WTC11 (cell line): ENCODE measurements around the genes STMND1, NUP153, KDM1B and RNF144B.

GRCh38 chr6:16787221-16787793 is 26.0 kb upstream of the ATXN1 start:
- PRO-cap = no peak

- PRO-cap = no peak
Measured at GRCh38 chr6:17101188-17102570, at the start of gene STMND1. STMND1 (plus strand) TSS chr6:17102050.

GRCh38 chr6:17280107-17281197 is 709 bp upstream of the RBM24 start:
- PRO-cap = bidirectional peak, plus-strand start at chr6:17281014, minus-strand start at chr6:17280813

- PRO-cap = no peak
Measured at GRCh38 chr6:17484200-17484516, 90.8 kb downstream of the CAP2 start.

DNA sequence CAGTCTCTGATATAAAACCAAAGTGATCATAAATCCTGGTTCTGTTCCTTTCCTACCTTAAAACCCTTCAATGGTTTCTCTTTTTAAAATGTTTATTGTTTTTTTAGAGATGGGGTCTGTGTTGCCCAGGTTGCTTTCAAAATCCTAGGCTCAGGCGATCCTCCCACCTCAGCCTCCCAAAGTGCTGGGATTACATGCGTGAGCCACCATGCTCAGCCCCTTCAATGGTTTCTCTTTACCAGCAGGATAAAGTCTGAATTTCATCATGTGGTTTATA is 3.8 kb downstream of the FAM8A1 start:
- PRO-cap = no peak

DNA sequence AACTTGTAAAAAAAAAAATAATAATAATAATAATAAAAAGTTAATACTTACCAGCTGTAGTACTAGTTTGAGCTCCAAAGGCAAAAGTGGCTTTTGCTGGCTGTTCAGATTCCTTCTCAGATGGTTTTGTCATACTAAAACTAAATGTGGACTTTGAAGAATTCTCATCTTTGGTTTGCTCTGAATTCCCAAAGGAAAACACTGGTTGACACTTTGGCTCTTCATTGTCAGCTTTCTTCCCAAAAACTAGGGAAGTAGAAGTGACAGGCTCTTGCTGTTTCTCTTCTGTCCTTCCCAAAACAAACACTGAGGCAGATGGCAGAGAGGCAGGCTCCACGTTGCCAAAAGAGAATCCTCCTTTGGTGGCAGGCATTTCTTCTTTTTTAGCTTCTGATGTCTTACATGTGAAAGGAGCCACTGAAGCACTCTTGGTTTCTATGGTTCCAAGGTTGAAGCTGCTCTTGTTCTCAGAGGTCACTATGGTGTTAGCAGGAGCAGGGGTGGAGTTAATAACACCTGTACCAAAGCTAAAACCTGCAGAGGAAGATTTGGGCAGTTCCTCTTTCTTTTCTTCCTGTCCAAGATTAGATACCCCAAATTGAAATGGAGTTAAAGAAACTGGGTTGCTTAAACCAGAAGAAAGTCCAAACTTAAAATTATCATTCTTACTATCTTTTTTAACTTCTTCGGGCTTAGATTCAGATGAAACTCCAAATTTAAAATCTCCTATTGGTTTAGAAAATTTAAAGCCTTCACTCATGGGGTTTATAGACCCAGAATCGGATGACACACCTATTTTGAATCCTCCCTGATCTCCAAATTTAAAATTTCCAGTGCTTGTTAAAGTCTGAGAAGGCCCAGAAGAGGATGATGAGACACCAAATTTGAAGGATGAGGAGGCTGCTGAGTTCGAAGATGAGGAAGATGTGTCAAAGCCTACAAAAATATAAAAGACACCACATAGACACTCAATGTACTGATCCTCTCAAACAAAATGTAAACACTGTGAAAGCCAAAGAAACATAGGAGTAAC is 28.8 kb downstream of the FAM8A1 start:
- PRO-cap = no peak

- PRO-cap = bidirectional peak, plus-strand start at chr6:17707076, minus-strand start at chr6:17706886
Measured at GRCh38 chr6:17706714-17706990, at the start of gene NUP153. NUP153 (minus strand) TSS chr6:17706925.

- PRO-cap = no peak
Measured at GRCh38 chr6:17836741-17837303, 130.1 kb upstream of the NUP153 start.

GRCh38 chr6:17851823-17852185 is 135.6 kb downstream of the KIF13A start:
- PRO-cap = no peak

DNA sequence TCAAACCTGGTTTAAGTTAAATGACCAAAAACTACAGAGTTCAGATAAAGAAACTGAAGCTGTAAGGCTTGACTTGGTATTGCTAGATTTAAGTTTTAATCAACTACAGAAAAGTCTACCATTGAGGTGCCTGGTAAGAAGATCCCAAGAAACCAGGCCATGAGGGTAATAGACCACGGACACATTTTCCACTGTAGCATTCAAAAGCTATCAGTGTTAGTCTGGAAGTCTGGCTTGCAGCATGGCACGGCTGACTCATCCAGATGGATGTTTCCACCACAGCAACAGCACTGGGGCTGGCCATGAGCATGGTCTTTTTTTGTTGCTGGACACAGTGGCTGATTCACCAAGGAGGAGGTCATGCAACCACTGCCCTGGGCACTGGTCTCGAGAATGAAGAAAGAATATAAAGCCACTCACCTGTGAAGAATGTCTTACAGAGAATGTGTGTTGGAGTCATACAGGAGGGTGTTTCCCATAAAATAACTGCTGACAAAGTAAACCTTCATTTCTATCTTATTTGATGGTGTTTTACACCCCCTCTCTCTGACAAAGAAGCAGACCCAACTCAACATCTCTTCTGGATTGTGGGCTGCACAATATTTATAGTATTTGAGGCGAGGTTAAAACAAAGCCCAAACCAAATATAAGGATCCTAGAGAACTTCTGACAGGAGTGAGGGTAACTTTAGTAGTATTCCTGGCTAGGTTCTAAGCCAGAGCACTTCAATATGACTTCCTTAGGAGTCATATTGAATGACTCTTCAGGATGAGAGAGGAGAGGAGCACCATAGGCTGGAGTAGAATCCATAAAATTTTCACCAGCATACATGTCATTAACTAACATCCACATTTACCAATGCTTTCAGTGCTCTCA is 121.6 kb downstream of the KIF13A start:
- PRO-cap = no peak

- PRO-cap = no peak
Measured at GRCh38 chr6:17907449-17908245, 79.8 kb downstream of the KIF13A start.

DNA sequence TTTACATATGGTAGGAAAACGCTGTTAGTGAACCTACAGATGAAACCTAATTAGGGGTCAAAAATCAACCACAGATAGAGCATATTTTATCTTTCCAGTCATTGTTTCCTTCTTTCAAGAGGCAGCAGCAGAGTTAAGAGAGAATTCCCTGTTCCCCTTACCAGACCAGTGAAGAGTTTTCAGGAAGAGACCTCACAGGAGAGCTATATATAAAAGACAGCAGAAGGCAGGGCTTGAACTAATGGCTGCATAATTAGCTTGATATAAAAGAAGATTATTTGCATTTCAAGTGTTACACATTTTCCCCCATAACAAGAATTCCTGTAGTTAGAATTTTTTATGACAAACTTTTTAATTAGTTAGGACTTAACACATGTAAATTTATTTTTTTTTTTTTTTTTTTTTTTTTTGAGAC is 47.0 kb downstream of the KIF13A start:
- PRO-cap = no peak

- PRO-cap = no peak
Measured at GRCh38 chr6:18051624-18052201, 64.3 kb upstream of the KIF13A start.

DNA sequence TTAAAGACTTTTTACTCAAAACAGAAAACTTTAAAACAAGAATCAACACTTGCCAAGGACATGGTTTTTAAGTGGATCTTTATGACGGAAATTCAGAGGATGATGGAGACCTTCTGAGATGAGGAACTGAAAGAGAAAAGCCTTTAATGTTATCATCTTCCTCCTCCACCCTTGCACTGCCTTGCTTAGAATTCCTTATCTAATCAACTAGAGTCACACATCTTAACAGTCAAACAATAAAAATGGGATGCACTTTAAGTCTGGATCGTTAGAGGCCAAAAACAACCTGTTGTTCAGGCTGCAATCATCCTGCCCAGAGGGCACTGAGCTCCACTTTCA is 66.0 kb upstream of the KIF13A start:
- PRO-cap = no peak

DNA sequence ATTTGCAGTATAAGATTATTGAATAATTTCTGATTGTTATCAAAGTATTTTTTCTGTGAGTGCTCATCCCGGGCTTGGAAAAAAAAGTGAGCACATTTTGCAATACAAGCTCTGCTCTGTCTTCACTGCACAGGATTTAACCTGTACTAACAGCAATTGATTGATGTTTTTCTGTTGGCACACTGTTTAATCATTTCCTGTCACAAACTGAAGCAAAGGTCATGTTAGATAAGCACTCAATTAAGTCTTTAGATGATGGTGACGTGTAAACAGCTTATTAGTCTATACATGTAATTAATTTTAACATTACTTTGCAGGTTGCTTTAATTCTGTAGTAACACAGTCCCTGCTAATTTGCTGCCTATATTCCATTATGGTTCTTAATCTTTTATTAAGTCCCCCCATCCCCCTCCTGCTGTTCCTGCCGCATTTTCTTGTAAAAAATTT is 65.6 kb downstream of the NHLRC1 start:
- PRO-cap = no peak

DNA sequence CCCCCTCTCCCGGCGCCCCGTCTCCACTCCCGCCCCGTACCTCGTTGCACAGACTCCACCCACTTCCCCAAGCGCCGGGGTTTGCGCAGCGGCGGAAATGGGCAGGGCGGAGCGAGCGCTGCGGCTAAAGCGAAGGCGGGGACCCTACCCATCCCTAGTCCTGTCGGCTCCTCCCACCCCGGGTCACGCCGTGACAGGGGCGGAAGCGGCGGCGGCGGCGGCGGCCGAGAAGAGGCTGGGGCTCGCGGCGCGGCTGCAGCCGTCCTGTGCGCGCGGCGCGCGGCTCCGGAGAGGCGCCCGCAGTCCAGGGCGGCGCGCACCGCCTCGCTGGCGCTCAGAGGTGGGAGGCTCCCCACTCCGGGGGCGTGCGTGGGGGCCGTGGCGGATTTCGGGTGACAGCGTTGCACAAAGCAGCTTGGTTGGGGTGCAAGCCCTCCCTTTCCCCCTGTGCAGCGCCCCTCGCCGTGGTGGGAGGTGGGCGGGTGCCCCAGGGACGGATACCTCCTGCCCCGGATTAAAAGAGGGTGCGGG is at the start of gene KDM1B:
Gene KDM1B (plus strand): TSS at position 191 of the 531 bp plus-strand sequence.
- PRO-cap = bidirectional peak, plus-strand start at position 265 of the sequence, minus-strand start outside the sequence

GRCh38 chr6:18155763-18156650 is 785 bp downstream of the KDM1B start:
- PRO-cap = unidirectional peak, minus-strand start at chr6:18156036

GRCh38 chr6:18387057-18387850 is at the start of gene RNF144B:
RNF144B (plus strand) TSS chr6:18387350.
- PRO-cap = bidirectional peak, plus-strand start at chr6:18387503, minus-strand start at chr6:18387294; bidirectional peak, plus-strand start at chr6:18387651, minus-strand start at chr6:18387622

- PRO-cap = no peak
Measured at GRCh38 chr6:18584982-18585430, 197.9 kb downstream of the RNF144B start.

GRCh38 chr6:19232083-19232670 is 605.0 kb upstream of the ID4 start:
- PRO-cap = no peak